ENCODE measurements around a stretch of chr6.

GRCh38 chr6:134622077-134622398 lies 304.1 kb upstream of the SGK1 start:
- PRO-cap: no peak
- RAMPAGE, long total RNA, 2 experiments: no peak in any of the 2 experiments

DNA sequence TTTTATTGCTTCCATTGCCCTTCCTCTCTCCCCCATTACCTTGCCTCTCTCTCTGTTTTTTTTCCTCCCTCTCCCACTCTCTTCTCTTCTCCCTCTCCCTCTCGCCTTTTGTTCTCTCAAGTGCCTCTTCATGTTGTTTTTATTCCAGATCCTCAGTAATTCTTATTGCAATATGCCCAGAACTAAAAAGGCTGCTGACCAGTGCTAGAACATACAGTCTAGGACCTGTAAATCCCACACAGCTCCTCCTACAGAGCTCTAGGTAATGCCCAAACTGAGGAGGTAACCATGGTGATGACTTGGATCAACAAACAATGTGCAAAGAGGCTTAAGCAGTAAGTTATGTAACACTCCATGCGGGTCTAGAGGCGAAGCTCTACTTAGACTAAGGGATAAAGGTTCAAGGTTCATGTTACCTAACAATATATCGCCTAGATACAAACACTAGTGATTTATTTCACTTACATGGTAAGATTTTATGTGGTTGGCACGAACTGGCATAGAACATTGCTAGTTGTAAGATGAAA lies 242.6 kb downstream of the ALDH8A1 start:
- PRO-cap: no peak
- RAMPAGE, long total RNA, 2 experiments: no peak in any of the 2 experiments

DNA sequence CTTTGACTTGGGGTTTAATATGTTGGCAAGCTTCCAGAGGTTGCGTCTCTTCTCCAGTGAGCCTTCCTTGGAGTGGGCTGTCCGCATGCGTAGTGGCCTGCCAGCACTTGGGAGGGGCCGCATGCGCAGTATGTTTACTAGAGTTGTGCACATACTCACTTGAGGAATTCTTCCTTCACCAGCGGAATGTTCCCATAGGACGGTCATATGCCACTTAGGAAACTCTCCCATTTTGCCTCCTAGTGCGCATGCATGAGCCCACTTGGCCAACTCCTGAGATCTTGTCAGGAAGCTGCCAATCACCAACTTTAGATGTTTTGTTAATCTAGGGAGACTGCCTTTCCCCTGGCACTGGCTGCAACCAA lies 235.1 kb downstream of the ALDH8A1 start:
- PRO-cap: no peak
- RAMPAGE, long total RNA, 2 experiments: no peak in any of the 2 experiments

DNA sequence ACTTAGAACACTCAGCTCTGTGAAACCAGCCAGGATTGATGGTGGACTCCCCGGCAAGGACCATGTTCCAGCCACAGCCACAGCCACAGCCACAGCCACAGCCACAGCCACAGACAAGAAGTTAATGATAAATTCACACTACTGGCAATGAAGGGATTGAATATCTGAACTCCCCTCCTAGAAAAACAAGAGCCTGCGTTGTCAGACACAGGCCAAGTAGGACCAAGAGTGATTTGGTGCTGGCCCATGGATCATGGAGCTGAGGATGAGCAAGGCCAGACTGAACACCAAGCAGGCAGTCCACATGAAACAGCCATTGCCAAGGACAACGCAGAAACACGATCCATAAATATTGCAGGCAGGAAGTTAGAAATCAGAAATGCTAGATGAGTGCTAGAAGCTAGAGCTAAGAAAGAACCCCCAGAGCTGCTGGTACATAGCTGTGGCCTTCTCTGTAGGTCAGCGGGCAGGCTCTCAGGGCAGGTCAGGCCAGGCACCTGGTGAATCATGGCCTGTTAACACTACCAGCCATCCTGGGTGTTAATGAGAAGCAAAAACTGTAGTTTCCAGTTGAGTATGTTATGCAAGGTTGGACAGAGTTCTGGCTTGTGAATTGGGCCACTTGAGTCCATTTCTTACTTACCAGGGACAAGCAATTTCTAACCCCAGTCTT lies 119.8 kb downstream of the ALDH8A1 start:
- PRO-cap: no peak
- RAMPAGE, long total RNA, 2 experiments: no peak in any of the 2 experiments

- PRO-cap: no peak
- RAMPAGE, long total RNA, 2 experiments: no peak in any of the 2 experiments
Measured at GRCh38 chr6:135014184-135014719, 40.4 kb downstream of the HBS1L start.

DNA sequence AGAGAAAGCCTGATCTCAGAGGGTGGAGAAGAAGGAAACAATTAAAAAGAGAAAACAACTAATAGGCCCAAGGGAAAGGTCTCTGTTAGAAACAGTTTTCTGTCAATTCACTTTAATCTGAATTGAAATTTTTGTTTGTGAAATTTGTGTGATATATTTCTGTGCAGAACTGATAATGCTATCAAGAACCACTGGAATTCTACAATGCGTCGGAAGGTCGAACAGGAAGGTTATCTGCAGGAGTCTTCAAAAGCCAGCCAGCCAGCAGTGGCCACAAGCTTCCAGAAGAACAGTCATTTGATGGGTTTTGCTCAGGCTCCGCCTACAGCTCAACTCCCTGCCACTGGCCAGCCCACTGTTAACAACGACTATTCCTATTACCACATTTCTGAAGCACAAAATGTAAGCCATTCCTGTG lies 11.1 kb downstream of the MYB start:
- PRO-cap: no peak
- RAMPAGE, long total RNA, 2 experiments: no peak in any of the 2 experiments

GRCh38 chr6:135194016-135194879 lies 13.1 kb downstream of the MYB start:
- PRO-cap: no peak
- RAMPAGE, long total RNA, 2 experiments: no peak in any of the 2 experiments

GRCh38 chr6:135266641-135267652 lies 85.8 kb downstream of the MYB start:
- PRO-cap: no peak
- RAMPAGE, long total RNA, 2 experiments: no peak in any of the 2 experiments

DNA sequence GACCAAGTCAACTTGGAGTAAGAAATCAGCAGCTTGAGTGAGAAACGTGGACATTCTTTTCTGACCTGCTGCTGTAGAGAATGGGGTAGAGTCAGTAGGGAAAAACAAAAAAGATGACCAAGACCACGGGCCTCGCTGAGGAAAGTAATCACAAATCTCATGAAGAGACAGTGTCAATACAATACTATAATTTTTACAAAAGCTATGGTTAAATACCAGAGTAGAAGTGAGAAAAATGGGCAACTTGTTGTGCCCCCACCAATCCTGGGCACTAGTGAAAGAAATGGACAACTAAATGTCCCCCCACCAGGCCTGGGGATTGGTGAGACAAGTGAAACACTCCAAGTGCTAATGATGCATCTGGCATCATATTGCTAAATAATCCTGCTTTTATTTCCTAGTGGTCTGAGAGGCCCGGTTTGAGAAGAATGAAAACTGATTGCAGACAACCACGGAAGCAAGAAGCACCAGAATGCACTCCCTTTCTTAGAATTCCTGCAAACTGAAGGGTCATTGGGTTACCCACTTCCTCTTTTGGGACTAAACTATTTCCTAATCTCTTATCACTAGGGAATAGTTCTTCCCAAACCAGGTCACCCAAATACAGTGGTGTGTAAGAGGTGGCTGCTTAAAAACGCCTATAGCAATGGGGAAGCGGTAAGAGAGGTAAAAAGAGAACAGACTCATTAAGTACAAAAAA lies 125.5 kb downstream of the MYB start:
- PRO-cap: no peak
- RAMPAGE, long total RNA, 2 experiments: no peak in any of the 2 experiments

GRCh38 chr6:135498129-135499078 lies 864 bp upstream of the AHI1 start:
- PRO-cap: bidirectional peak, plus-strand start at chr6:135498455, minus-strand start at chr6:135498420
- RAMPAGE, long total RNA, 2 experiments: no peak in any of the 2 experiments

GRCh38 chr6:135880292-135881048 lies 29.0 kb downstream of the PDE7B start:
- PRO-cap: no peak
- RAMPAGE, long total RNA, 2 experiments: no peak in any of the 2 experiments

DNA sequence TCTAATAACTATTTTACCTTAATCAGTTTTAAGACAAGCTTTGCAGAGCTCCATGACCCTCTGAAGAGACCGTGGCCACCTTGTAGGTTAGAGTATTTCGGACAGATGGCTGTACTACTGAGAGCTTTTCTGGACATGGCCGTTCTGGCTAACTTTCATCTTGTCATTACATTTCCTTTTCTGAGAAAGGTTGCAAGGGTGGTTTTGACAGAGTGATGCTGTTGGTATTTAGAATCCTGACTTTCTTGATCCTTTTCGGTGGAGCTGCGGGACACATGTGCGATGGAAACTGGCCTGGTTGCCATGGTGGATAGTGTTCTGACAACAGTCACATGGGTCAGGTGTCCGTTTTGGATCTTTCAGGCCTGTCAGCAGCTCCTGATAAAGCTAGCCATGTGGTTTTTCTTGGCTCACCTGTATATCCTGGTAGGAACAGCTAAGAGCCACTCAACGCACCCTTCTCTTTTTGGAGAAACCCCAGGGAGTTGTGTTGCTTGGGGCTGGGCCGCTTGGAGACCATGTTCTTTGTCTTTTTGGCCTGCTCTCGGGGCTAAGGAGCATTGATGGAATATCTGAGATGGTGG lies 177.5 kb downstream of the MTFR2 start:
- PRO-cap: no peak
- RAMPAGE, long total RNA, 2 experiments: no peak in any of the 2 experiments

GRCh38 chr6:136708955-136709615 lies 83.2 kb downstream of the MAP3K5 start:
- PRO-cap: no peak
- RAMPAGE, long total RNA, 2 experiments: start-site peak on the minus strand in 1 of 2 experiments, at chr6:136709269-136709285 at its widest, 6 reads per replicate

- PRO-cap: no peak
- RAMPAGE, long total RNA, 2 experiments: no peak in any of the 2 experiments
Measured at GRCh38 chr6:136717506-136718250, 74.6 kb downstream of the MAP3K5 start.

GRCh38 chr6:136921382-136922133 lies 543 bp upstream of the SLC35D3 start:
- PRO-cap: no peak
- RAMPAGE, long total RNA, 2 experiments: no peak in any of the 2 experiments

- PRO-cap: no peak
- RAMPAGE, long total RNA, 2 experiments: no peak in any of the 2 experiments
Measured at GRCh38 chr6:136964248-136964850, 42.2 kb downstream of the SLC35D3 start.

DNA sequence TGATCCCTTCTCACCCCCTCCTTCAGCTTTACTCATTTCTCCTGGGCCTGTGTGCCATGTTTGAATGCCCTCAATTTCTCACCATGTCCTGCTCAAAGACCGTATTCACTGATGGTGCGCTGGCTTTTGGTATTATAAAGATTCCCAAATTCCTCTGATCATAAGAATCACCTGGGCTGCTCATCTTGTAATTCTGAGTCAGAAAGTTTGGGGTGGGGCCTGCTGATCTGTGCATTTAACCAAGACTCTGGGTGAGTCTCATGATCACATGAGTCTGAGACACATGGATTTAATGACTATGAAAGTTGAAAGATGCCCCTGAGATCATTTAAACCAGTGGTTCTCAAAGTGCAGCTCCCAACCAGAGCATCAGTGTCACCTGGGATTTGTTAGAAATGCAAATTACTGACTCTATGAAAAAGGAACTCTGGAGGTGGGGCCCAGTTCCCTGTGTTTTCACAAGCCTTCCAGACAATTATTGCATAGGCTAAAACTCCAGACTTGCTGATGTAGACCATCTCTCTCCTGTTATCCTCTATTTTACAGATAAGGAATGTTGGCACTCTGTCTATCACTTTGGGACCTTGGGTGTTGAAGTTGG lies 57.7 kb upstream of the IL20RA start:
- PRO-cap: no peak
- RAMPAGE, long total RNA, 2 experiments: no peak in any of the 2 experiments

DNA sequence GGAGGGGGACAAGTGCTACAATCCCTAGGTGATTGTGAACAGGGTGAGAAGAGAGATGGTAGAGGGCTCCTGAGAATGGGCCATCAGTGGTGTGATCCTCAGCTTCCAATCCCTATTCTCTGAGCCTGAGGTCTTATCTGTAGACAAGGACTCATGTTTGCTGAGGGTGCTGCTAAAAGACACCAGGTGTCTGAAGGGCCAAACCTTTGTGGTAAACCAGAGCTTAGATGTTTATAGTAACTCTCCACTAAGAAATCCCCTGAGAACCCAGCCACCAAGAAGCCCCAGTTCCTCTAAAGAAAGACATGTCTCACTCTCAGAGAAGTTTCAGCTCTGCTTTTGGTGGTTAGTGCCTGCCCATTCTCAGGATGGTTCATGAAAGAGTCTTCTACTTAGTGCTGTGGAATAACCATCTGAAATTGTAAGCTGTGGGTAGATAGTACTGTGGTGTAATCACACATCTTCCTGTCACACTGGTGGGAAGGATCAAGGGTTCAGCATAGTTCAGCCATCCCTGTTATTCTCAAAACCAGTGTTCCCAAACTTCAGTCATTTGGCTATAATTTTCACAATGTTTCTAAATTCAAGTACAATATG lies 58.3 kb upstream of the IL20RA start:
- PRO-cap: no peak
- RAMPAGE, long total RNA, 2 experiments: no peak in any of the 2 experiments

GRCh38 chr6:137210242-137210559 lies 9.0 kb downstream of the IFNGR1 start:
- PRO-cap: no peak
- RAMPAGE, long total RNA, 2 experiments: no peak in any of the 2 experiments

- PRO-cap: no peak
- RAMPAGE, long total RNA, 2 experiments: no peak in any of the 2 experiments
Measured at GRCh38 chr6:137309293-137309587, 90.1 kb upstream of the IFNGR1 start.

Data from body of pancreas (tissue), 2 donors.